ENCODE measurements around a stretch of chr3.

GRCh38 chr3:64992575-64993290 is 304.9 kb upstream of the ADAMTS9 start:
- PRO-cap = no peak

- PRO-cap = no peak
These were observed 419.5 kb upstream of the ADAMTS9 start for GRCh38 chr3:65107284-65107661.

GRCh38 chr3:65265504-65265913 is 577.7 kb upstream of the ADAMTS9 start:
- PRO-cap = no peak

DNA sequence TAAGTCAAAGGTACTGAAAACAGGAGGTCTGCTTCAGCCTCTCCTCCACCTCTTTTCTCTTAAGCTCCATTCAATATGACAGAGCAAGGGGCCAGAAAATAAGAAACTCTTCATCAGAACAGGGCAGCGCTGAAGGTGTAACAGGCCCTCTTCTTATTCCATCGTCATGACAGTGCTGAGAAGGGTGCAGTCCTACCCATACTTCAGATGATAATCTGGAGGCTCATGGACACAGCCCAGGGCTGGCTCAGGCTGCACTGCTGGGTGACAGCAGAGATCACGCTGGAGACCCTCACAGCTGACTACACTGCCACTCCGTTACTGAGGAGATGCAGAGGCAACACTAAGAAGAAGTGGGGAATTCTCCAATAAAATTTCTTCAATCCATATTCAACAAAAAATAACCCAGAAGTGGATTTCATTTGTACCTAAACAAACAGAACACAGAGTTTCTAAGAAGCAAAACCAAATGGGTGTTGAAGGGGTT is 623.4 kb downstream of the MAGI1 start:
- PRO-cap = no peak

DNA sequence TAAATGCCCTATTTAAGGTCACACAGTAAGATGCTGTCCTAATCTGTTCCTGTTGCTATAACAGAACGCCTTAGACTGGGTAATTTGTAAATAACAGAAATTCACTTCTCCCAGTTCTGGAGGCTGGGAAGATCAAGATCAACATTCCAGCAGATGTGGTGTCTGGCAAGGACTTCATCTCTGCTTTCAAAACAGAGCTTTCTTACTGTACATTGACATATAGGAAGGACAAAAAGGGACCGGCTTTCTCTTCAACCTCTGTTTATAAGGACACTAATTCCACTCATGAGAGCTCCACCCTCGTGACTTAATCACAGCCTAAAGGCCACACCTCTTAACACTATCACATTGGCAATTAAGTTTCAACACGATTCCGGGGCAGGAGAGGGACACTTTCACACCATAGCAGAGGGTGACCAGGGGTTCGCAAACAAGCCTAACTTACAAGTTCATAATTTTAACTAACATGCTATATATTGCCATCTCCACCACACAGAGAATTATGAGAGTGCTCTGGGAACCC is 231.5 kb downstream of the MAGI1 start:
- PRO-cap = no peak

DNA sequence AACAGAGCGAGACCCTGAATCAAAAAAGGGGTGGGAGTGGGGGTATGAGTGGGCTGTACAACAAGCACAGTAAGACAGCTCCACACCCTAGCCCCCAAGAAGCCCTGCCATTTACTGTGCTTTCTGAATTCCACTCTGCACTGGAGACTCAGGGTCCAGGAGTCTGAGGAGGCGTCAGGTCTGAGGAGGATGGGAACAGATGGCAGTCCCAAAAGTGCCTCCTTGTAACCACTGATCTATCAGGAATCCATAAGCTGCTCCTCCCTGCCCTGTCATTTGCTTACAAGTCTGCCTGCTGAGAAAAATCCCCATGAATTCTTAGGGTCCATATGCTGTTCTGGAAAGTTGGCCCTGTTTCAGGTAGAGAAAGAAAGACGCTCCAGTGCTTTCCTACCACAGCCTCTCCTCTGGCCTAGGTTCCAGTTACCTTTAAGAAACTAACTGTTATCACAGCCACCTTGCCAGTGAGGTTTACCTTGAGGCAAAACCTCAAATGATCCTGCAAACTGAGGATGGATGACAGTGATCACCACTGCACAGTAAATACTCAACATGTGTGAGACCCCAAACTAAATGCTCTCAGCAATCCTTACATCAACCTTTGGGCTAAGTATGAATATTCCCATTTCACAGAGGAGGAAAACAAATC is 170.9 kb downstream of the MAGI1 start:
- PRO-cap = no peak

- PRO-cap = no peak
These were observed 154.5 kb downstream of the MAGI1 start for GRCh38 chr3:65884166-65884629.

- PRO-cap = no peak
These were observed 85.3 kb downstream of the MAGI1 start for GRCh38 chr3:65952986-65954264.

DNA sequence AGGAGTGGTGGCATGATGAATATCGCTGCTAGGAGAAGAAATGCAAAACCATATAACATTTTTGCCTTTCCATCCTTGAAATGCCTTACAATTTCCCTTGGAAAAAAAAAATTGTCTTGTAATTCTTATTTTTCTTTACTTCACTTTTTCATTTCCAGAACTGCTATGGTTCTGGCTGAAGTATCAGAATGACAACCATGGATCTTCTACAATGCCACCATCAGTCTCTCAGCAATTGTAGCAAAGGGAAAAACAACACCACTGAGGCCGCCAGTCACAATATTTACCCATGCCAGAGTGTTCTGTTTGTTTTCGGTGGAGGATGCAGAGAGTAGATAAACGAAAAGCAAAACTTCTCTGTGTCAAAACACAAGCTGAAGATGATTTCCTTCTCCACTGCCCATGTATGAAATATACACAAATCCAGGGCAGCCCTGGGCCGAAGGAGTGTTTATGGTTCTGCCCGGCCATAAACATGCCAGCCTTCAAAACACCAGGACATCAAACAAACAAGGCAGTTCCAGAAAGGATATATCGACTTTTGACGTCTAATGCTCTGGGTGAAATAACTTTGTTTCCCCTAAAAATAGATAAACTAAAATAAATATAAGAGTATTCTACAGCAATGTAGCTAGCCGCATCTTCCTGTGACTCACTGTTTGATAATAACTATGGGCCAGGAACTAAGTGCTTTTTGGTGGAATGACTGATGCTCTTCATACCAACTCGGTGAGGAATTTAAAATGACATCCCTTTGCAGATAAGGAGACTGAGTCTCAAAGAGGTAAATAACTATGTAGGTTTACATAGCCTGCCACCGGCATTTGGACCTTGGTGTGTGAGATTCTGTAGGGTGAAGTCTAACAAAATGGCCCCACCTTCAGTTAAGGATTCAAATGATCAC is 82.9 kb downstream of the MAGI1 start:
- PRO-cap = no peak

GRCh38 chr3:65996446-65996975 is 42.2 kb downstream of the MAGI1 start:
- PRO-cap = no peak

DNA sequence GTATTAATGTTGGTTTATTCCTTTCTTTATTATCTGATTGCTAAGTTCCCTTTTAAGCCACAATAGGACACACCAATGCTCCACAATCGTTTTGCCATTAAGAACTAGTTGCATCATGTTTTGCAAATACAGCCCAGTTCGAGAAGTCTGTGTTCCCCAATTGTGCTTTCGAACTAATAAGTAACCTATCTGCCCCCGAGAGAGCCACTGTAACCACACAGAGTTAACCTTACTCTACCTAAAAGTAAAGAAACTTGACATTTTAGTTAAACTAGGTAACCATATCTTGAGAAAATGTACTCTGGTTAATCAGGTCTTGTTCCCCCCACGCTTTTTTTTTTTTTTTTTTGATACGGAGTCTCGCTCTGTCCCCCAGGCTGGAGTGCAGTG is 39.1 kb downstream of the MAGI1 start:
- PRO-cap = no peak

- PRO-cap = no peak
These were observed 2.6 kb downstream of the MAGI1 start for GRCh38 chr3:66035993-66036596.

- PRO-cap = bidirectional peak, plus-strand start at chr3:66111182, minus-strand start at chr3:66111055
These were observed 72.1 kb upstream of the MAGI1 start for GRCh38 chr3:66110665-66111306.

- PRO-cap = unidirectional peak, minus-strand start at chr3:66115972
These were observed 77.1 kb upstream of the MAGI1 start for GRCh38 chr3:66115748-66116241.

DNA sequence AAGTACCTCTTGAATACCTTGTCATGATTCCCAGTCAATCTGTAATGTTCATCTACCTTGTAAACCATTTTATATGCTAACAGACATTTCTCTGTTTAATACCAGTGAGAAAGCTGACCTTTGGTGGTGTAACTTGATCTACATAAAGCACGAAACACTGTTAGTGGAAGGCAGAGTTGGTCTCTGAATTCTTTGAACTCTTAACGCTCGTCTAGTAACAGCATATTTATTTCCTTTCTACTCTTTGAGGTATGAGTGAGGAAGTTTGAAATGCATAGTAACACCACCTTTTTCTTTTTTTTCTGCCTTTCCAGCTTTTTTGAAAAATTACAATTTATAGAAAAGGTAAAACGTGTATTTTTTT is 59.6 kb downstream of the SLC25A26 start:
- PRO-cap = no peak

- PRO-cap = no peak
These were observed 82.7 kb downstream of the SLC25A26 start for GRCh38 chr3:66303396-66303990.

DNA sequence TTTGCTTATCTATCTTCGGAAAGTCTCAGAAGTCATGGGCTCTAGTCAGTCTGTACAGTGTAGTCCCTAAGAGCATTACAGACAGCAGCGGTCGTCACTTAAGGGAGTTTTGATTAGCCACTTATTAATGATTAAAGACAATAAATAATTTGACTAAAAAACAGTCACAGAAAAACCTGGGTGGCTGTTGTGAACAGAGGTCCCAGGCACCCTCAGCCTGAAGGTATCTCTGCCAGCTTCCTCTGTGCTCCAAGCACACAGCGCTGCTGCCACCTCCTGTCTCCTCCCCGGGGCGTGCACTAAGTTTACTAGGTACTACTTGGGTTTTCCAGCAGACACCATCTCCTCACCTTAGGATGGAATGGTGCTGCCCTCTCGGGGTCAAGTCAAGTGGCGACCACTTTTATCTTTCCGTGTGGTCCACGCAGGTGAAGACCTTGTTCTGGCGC is 128.2 kb downstream of the LRIG1 start:
- PRO-cap = no peak

DNA sequence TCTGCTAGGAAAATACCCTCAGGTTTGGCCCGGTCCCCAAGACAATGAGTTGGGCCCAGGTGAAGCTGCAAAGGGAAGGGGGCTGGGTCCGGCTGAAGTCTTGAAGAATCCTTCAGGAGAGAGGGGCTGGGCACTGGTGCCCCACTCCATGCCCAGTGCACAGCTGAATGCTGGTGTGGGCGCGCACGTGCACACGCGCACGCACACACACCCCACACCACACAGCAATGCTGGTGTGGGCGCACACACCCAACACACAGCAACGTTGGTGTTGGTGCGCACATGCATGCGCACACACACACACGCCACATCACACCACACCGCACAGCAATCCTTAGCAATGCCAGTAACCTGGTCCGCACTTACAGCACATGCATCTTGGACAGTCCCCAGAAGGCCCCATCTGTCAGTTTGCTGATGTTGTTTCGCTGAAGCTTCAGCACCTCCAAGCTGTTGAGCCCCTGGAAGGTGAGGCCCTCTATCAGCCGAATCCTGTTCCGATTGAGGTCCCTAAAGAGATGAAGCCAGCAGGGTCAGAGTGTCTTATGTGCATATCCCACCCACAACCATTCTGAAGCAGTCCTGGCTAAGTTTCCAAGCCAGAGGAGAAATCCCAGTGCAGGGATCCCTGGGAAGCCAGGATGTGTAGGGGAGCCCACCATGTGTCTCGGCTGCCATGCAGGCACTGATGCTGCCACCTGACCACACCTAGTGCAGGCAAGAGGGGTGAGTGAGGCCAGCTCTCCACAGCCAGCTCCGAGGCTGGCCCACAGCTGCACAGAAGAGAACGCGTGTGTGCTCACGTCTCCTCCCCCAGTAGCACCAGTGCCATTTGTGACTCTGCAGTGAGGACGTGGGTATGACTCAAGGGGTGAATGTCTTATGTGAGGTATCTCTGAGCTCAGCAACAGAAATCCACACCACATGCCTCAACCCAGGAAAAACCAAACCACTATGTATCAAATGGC is 88.0 kb downstream of the LRIG1 start:
- PRO-cap = no peak

- PRO-cap = no peak
These were observed 23.3 kb downstream of the LRIG1 start for GRCh38 chr3:66477189-66478266.

DNA sequence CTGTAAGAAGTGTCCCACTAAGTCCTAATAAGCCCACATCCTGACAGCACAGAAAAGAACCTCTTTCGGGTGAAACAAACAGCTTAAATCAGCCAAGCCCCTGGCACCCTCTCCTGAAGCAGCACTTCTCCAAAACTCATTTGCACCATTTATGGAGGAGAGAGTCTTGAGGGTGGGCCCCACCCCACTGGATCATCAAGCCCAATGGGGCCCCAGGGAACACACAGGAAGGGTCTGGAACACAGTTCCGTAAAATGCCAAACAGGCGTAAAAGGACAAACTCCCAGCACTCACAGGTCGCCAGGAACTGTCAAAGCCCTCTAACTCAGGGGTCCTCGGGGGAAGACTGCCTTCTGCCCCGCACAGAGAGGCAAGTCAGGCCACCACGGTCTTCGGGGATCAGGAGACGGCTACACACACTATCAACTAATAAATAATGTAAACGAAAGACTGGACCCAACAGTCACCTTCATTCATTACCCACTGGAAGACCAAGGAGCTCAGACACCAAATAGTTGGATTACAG is 1.5 kb downstream of the LRIG1 start:
- PRO-cap = no peak

Data from endothelial cell (in vitro differentiated cells).